NALM6 (cell line): ENCODE data around the genes COL6A2 and MCM3AP.

DNA sequence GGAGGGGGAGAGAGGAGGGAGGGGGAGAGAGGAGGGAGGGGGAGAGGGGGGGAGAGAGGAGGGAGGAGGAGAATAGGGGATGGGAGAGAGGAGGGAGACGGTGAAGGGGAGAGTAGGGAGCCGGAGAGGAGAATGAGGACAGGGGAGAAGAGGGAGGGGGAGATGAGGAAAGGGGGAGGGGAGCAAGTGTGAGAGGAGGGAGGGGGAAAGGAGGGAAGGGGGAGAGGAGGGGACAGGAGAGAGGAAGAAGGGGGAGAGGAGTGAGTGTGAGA is 3.8 kb upstream of the COL6A1 start:
- PRO-cap: no peak

- PRO-cap: no peak
Measured at GRCh38 chr21:45979036-45979471, 2.5 kb upstream of the COL6A1 start.

- PRO-cap: no peak
Measured at GRCh38 chr21:46053072-46053650, 44.8 kb upstream of the COL6A2 start.

GRCh38 chr21:46097313-46098234 is at the start of gene COL6A2:
Gene COL6A2, plus strand, starts transcription at chr21:46098112.
- PRO-cap: no peak

- PRO-cap: no peak
Measured at GRCh38 chr21:46109109-46109601, 11.2 kb downstream of the COL6A2 start.

GRCh38 chr21:46129597-46129845 is 25.9 kb downstream of the FTCD start:
- PRO-cap: no peak

DNA sequence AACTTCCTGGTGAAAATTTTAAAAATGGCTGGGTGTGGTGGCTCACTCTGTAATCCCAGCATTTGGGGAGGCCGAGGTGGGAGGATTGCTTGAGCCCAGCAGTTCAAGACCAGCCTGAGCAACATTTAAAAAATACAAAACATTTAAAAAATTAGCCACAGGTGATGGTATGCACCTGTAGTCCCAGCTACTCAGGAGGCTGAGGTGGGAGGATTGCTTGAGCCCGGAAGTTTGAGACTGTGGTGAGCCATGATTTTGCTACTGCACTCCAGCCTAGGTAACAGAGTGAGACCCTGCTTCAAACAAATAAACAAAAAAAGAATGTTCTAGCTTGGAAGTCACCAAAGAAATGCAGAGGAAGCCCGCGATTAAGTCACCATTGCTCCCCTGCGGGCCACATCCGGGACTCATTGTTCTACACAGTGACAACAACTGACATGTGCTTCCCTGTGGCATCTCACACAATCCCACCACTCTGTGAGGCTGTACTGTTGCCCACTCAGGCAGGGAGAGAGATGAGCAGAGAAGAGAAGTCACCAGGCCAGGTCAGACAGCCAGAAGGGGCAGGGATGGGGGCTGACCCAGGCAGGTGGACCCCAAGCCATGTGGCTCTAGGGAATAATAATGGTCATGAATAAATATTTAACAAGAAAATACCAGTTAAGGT is 18.5 kb upstream of the SPATC1L start:
- PRO-cap: no peak

- PRO-cap: no peak
Measured at GRCh38 chr21:46223046-46223586, 5.5 kb downstream of the LSS start.

- PRO-cap: no peak
Measured at GRCh38 chr21:46254362-46255075, 25.9 kb upstream of the LSS start.

- PRO-cap: unidirectional peak, plus-strand start at chr21:46285854; unidirectional peak, plus-strand start at chr21:46285919
Measured at GRCh38 chr21:46285515-46286133, at the start of gene MCM3AP. Gene MCM3AP, minus strand, starts transcription at chr21:46285611.

GRCh38 chr21:46448080-46448722 is 10.5 kb upstream of the DIP2A start:
- PRO-cap: unidirectional peak, plus-strand start at chr21:46448448

GRCh38 chr21:46529712-46530534 is 71.2 kb downstream of the DIP2A start:
- PRO-cap: no peak

DNA sequence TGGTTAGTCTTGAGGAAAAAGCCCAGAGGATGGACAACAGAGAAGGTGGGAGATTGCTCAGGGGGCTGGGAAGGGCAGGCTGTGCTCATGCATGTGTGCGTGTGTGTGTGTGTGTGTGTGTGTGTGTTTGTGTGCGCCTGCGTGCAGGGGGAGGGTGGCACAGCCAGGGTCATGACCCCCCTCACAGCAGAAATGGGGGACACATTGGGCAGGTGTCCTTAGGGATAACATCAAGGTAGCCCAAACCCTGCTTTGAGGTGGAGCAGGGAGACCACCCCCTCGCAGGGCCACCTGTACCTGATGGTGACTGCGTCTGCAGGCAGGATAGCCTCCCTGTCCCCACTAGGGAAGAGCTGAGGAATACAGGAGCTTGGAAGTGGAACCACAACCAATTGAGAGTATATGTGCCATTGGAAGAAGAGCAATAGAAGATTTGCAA is 56.8 kb downstream of the S100B start:
- PRO-cap: no peak

- PRO-cap: no peak
Measured at GRCh38 chr21:46568624-46569041, 36.2 kb downstream of the S100B start.

- PRO-cap: no peak
Measured at GRCh38 chr21:46666944-46667735, 31.7 kb downstream of the PRMT2 start.